Kidney epithelial cell (primary cell): ENCODE results near the gene ARL4C.

DNA sequence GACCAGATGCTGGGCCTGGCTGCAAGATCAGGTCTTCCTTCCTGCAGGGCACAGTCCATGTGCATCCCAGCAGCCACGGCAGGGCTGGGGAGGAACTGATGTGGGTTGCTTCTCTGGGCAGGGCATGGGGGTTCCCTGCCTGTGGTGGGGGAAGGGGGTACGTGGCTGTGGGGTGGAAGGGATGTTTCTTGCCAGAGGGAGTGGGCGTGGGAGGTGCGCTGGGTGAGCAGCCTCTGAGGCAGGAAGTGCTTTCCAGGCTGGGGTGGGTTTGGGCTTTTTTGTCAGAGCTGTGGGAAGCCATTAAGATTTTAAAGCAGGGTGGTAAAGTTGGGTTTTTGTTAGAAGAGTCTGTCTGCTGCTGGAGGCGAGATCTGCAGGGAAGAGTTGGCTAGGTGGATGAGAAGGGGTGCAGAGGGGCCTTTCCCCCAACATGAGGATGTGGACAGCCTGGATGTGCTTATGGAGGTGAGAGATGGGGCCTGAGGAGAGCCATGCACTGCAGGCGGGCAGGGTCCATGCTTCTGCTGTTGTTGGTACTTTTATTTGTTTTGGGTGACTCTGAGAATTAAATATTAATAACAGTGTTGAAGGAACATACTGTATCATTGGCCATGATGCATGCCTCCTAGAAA lies 45.2 kb downstream of the DGKD start:
- RAMPAGE, long total RNA = no peak
- RRBS = no CpG with 5 or more reads among the region's 6 CpGs

DNA sequence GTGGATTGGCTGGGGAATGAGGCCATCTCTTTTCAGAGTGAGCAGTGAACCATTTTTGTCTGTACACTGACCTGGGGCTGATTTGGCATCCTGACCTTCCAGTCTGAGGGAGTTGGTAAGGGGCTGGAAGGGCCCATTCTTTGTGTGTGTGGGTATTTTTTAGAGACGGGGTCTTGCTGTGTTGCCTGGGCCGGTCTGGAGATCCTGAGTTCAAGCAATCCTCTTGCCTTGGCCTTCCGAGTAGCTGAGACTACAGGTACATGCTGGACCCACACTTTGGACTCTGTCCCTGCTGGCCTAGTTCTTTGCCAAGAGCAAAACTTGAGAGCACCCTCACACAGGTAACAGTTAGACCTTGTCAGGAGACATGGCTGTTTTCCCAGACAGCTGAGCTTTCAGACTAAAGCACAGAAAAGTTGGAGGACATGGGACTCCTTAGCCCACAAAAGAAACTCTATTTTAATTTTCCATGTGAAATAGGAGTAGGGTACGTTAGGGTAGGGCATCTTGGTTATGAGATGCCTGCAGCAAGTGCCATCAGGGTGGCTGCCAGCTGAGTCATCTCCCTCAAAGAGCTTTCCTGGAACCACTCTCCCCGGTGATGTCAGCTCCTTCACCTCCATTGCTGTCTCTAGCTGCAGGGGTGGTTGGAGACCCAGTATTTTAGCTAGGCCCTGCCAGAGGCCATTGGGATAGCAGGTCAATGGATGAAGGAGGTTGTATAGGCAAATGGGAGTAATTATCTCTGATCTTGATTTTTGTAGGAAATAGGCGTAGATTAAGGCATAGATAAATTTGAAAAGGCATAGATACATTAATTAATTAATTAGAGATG lies 60.7 kb downstream of the DGKD start:
- RAMPAGE, long total RNA = no peak
- RRBS = no CpG with 5 or more reads among the region's 6 CpGs

DNA sequence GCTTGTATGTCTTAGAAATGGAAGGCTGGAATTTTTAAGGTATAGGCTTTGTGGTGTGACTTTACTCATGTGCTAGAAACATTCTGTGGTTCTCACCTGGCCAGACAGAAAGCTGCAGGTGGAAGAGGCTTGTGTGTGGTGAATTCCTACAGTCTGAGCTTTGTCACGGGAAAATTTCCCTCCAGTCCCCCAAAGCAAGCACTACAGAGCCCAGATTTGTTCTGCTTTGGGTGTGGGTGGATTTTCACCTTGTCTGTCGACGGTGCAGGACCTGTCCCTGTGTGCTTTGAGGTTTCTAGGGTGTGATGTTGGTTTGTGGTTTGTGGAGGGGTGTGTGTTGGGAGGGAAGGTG lies 65.2 kb downstream of the DGKD start:
- RAMPAGE, long total RNA = no peak
- RRBS = no CpG with 5 or more reads among the region's 3 CpGs

- RAMPAGE, long total RNA = no peak
- RRBS = no CpG with 5 or more reads among the region's 5 CpGs
These were observed 2.7 kb downstream of the UGT1A10 start for GRCh38 chr2:233638874-233639329.

GRCh38 chr2:233746902-233747317 lies 13.2 kb upstream of the UGT1A1 start:
- RAMPAGE, long total RNA = no peak
- RRBS = no CpG with 5 or more reads among the region's 7 CpGs

DNA sequence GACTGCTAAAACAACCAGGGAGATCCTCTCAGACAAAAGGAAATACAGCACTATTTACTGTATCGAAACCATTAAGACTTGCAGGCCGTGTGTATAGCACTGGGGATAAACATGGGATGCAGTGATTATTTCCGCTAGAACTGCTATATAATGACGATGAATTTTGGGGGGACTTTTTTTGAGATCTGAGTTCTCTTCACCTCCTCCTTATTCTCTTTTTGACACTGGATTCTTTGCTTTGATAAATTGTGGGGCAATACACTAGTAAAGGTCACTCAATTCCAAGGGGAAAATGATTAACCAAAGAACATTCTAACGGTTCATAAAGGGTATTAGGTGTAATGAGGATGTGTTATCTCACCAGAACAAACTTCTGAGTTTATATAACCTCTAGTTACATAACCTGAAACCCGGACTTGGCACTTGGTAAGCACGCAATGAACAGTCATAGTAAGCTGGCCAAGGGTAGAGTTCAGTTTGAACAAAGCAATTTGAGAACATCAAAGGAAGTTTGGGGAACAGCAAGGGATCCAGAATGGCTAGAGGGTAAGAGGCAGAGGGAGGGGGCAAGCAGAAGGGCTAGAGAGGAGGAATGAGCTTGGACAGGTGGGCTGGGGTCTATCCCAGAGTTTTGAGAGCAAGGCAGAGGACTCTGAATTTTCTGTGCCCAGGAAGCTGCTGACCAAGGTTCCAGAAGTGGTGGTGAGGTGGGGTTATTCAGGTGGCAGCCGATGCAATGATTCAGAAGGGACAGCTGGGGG lies 3.4 kb upstream of the UGT1A1 start:
- RAMPAGE, long total RNA = no peak
- RRBS = no CpG with 5 or more reads among the region's 8 CpGs

GRCh38 chr2:234032324-234032883 lies 18.1 kb upstream of the SPP2 start:
- RAMPAGE, long total RNA = no peak
- RRBS = no CpG with 5 or more reads among the region's 1 CpG

- RAMPAGE, long total RNA = no peak
- RRBS = no CpG with 5 or more reads among the region's 2 CpGs
These were observed 52.7 kb downstream of the ARL4C start for GRCh38 chr2:234444162-234444579.

- RAMPAGE, long total RNA = no peak
- RRBS = no CpG with 5 or more reads among the region's 10 CpGs
These were observed 50.6 kb downstream of the ARL4C start for GRCh38 chr2:234446226-234446781.

DNA sequence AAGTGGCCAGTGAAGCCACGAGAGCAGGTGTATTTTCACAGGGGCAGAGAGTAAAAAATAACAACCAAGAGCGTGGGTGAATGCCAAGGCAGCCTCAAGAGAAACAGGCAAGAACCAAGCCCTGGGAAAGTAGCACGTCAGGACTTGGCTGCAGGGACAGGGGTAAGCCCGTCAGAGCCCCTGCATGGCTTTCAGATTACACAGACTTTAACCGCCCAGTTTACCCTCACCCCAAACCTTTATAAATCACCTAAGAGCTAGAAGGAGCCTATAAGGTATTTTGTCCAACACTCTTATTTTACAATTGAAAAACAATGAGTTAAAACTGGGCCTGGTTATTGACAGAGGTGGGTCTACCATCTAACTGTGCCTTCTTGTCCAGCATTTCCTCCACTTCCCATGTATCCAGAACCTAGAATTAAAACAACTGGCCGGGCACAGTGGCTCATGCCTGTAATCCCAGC lies 43.6 kb downstream of the ARL4C start:
- RAMPAGE, long total RNA = no peak
- RRBS = no CpG with 5 or more reads among the region's 6 CpGs

DNA sequence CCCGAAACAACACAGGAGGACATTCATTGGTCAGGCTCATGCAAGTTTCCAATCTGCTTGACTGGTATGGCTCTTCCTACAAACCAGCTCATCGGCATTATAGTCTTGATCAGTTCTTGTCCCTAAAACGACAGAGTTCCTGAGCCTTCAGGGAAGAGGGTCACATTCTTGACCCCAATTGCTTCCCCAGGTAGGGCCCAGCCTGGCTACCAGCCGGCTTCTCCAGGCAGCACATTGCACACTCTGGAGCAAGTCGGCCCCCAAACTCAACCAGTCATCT lies 34.9 kb downstream of the ARL4C start:
- RAMPAGE, long total RNA = no peak
- RRBS = no CpG with 5 or more reads among the region's 5 CpGs

- RAMPAGE, long total RNA = no peak
- RRBS = no CpG with 5 or more reads among the region's 11 CpGs
These were observed 5.0 kb downstream of the ARL4C start for GRCh38 chr2:234491549-234492674.

- RAMPAGE, long total RNA = no peak
- RRBS = 3% methylated on average over 63 of the region's 115 CpGs
These were observed at the start of gene ARL4C for GRCh38 chr2:234496899-234497809. Gene ARL4C, minus strand, starts transcription at chr2:234497081.

- RAMPAGE, long total RNA = no peak
- RRBS = no CpG with 5 or more reads among the region's 18 CpGs
These were observed 3.4 kb downstream of the SH3BP4 start for GRCh38 chr2:234955104-234955784.

GRCh38 chr2:234956341-234956576 lies 4.4 kb downstream of the SH3BP4 start:
- RAMPAGE, long total RNA = no peak
- RRBS = no CpG with 5 or more reads among the region's 1 CpG

DNA sequence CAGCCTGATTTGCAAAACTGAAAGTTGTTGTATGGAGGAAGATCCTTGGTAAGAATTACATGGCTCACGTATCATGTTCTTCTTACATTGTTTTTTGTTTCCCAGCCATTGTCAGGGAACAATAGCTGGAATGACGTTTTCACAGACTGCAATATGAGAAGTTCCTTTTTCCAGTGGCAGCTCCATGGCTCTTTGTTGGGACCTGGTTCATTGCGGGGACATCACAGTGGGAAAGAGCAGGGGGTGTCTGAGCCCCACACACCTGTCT lies 8.9 kb downstream of the SH3BP4 start:
- RAMPAGE, long total RNA = no peak
- RRBS = no CpG with 5 or more reads among the region's 3 CpGs

GRCh38 chr2:234977244-234977680 lies 25.4 kb downstream of the SH3BP4 start:
- RAMPAGE, long total RNA = no peak
- RRBS = no CpG with 5 or more reads among the region's 11 CpGs

DNA sequence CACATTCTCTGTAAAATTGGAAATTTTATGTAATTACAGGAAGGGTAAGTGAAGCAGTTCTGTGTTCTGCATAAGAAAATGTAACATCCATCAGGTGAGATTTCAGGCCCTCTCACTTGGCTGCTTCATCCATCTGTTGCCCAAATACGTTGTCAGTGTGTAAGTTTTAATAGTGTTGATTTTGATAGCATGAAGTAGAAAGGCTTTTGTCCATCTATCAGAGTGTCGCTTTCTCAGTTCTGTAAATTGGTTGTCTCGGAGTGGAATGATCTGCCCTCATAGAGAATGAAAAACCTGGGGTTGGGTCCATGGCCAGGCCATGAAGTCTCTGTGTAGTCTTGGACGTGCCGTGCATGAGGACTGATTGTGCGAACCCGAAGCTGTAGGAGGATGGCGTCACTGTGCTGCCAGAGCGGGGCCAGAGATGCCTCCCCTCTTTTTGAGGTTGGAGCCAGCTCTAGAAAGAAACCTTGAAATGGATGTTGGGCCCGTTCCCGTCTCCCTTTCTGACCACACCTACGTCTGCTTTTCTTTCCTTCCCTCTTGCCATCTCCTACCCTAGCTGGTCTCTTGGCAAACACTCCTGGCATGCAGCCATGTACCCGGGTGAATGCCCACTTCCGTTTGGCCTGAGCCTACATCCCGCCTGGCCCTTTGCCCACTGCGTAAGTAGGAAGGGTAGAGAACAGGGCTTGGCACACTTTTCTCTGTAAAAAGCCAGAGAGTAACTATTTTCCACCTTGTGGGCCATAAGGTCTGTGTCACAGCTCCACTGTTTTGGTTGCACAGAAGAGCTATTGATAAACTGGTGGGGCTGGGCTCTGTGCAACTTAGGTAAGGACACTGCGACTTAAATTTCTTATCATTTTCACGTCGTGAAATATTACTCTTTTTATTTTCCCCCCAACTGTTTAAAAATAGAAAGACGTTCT lies 37.3 kb downstream of the SH3BP4 start:
- RAMPAGE, long total RNA = no peak
- RRBS = no CpG with 5 or more reads among the region's 20 CpGs

DNA sequence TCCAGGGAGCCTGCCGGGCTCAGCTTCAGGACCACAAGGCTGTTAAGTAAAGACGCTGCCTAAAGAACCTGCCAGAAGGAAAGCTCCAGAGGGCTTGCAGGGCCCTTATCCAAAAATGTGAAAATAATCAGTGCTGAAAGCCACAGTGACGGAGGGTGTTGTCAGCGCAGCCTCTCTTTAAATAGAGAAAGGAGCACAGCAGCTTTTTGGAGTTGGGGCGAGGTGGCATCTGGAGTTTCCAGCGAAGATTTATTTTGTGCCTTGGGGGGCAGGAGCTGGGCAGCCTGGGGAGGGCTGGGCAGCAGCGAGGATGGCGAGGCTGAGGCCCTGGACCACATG lies 40.1 kb downstream of the SH3BP4 start:
- RAMPAGE, long total RNA = no peak
- RRBS = no CpG with 5 or more reads among the region's 8 CpGs

DNA sequence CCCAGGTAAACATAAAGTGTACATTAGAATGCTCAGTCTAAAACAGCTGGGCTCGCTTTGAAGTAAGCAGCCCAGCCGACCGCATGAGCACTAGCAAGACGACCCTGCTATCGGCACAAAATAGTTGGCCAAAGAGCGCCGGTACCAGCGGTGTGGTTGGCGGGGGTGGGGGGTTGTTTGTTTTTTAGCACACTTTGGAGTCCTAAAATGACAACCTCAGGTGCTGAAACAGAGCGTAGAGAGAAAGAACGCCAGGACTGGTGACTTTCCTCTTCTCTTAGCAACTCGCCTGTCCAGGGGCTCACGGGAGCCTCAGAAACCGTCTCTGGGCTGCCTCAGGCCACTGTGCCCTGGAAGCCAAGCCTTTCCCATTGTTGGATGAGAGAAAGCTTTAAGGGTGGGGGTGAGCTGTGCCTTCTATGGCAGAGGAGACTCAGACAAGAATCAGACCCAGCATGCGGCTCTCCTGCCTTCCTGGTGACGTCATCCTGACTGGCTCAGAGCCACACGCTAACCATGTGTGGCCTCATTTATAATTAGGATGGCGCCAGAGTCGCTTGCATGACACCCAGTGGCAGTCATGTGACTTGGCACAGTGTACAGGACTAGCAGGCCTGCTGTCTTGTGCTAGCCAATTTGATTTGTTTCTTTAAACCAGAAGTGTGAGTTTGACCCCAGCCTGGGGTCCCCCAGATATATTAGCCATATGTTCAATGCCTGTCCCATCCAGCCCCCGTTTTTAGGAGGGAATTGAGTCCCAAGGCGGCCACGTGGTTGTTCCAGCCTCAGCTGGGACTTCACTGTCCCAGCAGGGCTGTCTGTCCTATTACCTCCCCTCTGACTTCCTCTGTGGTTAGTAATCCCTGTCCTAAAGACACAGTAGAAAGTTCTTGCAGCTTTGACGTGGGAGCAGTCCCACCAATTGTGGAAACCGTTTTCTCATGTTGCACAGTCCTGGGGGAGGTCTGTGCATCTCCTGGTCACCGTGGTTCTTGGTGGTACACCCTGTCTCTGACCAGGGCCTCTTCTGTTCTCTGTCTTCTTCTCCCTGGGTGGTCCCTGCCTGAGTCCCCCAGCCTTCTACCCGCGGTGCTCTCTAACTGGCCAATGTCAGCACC lies 99.2 kb downstream of the SH3BP4 start:
- RAMPAGE, long total RNA = no peak
- RRBS = no CpG with 5 or more reads among the region's 27 CpGs